HGPS cell (cell line): ENCODE data around the genes NOTCH2NLR and PPIAL4D.

DNA sequence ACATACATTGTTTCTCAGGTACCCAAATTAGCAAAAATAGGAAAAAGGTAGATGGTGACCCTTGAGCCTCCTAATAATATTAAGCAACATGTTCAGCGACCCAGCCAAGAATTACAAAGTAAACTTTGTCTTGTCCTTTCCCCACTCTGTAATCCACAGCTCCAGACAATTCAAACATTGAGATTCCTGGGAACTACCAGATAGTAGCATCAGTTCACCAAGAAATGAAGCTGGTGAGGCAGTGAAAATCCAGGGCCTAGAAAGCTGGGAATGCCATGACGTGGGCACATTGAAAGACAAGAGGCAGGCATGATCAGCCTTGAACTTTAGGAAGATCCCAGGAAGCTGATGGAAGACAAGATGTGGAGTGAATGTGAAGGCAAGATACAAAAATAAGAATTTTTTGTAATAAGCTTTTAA, 11.8 kb downstream of the HAO2 start:
- RRBS, result no CpG with 5 or more reads among the region's 2 CpGs

DNA sequence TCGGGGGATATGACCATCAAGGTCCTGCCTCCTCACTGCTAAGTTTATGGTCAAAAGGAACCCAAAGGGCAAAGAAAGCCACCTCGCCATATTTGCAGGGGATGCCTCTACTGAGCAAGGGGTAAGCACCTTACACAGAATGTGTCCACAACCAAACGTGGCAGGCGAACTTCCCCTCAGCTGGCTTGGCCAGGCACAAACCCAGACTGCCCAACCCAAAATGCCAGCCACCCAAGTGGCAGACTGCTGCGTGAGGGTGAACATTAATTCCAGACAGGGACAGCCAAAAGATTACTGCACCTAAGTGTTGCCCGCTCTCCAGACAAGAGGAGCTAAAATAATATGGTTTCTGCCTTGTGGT, 16.0 kb downstream of the ZNF697 start:
- RRBS, result no CpG with 5 or more reads among the region's 6 CpGs

GRCh38 chr1:119715349-119715924, 3.7 kb downstream of the PHGDH start:
- RRBS, result no CpG with 5 or more reads among the region's 5 CpGs

DNA sequence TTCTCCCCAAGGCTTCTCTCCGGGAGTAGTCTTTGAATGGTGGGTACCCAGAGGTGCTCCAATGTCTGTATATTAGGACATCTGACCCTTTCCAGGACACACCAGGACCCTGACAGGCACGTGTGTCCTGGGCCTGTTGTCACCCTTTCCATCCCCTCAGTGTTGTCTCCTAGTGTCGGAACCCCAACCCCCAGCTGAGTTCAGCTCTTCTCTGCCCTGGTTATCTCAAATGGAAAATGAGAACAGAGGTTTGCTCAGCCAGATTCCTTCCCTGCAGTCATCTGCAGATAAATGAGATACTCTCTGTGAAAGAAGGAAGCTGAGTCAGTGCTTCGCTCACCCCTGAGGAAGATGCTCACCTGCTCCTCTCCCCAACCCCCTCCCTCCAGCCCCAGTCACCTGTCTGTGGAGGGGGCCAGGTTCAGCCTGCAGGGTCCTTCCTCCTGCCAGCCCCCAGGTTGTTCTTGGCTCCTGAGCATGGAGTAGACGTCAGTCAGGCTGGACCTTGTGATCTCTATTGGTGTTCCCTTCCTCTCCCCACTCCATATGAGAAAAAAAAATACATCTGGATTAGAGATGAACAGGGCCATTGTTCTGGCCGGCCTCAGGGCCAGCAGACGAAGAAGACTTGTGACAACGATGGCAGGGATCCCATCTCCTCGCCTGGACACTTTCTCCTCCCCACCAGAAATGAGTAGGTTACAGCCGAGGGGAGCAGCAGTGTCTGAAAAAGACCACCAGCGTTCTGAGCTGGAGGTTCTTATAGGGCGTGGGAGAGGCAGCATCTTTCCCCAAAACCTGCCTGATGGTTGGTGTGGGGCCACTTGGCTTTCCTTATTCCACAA, 20.9 kb downstream of the PHGDH start:
- RRBS, result no CpG with 5 or more reads among the region's 12 CpGs

DNA sequence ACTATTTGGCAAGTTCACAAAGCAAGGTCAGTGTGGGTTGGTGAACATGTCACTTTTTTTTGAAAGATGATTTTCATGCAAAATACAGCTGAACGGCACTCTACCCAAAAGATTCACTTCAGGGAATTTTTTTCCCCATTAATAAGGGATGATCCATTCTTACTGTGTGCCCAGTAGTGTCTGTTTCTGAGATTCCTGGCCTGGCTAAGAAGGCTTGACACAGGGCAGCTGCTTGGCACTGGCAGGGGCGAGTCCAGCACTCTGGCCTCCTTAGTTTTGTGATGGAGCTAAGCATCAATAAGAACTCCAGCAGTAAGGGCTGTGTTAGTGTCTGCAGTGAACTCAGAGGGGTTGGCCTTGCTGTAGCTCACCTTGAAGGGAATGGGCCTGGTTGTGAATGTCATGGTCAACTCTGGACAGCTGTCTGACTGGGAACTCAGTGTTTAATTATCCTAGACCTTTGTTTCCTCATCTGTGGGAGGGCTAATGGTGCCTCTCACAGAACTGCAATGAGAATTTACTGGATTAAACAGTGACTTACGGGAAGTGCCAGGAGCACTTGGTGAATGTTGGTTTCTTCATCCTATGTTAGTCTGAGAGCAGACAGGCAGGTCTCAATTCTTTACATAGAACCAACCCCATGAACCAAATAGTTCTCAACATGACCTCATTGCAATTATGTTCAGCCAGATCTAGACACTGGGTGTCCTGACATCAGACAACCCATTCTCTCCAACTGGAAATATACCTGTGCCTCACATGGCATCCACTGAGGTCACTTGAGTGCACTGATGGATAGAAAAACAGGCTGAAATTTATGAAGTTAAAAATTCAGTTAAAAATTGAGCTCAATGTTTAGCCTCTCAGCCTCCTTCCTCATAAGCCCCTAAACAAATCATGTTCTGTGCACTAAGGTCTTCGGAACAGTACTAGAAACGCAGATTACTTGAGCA, 23.7 kb downstream of the HMGCS2 start:
- RRBS, result no CpG with 5 or more reads among the region's 5 CpGs

GRCh38 chr1:119779204-119779611, 10.5 kb upstream of the HMGCS2 start:
- RRBS, result no CpG with 5 or more reads among the region's 3 CpGs

DNA sequence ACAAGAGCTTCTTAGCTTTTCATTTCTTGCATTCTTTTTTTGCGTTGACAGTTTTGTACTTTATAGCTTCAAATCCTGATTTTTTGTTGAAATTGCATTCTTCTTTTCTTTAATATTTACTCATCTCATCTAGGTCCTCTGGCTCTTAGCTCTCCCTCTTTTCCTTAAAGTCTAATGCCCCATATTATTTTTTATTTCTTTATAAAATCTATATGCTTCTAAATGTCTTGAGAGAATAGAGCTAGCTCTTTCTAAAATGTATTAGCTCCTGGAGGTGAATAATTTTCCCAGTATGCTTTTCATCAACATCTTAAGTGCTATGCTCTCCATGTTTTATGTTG, 17.4 kb downstream of the ADAM30 start:
- RRBS, result no CpG with 5 or more reads among the region's 1 CpG

- RRBS, result 91% methylated on average over 4 of the region's 16 CpGs
These were observed 19.8 kb upstream of the ADAM30 start for GRCh38 chr1:119915754-119916910.

- RRBS, result no CpG with 5 or more reads among the region's 5 CpGs
These were observed 133.4 kb downstream of the NBPF8 start for GRCh38 chr1:120548257-120548694.

GRCh38 chr1:120557085-120557496, 142.3 kb downstream of the NBPF8 start:
- RRBS, result no CpG with 5 or more reads among the region's 7 CpGs

DNA sequence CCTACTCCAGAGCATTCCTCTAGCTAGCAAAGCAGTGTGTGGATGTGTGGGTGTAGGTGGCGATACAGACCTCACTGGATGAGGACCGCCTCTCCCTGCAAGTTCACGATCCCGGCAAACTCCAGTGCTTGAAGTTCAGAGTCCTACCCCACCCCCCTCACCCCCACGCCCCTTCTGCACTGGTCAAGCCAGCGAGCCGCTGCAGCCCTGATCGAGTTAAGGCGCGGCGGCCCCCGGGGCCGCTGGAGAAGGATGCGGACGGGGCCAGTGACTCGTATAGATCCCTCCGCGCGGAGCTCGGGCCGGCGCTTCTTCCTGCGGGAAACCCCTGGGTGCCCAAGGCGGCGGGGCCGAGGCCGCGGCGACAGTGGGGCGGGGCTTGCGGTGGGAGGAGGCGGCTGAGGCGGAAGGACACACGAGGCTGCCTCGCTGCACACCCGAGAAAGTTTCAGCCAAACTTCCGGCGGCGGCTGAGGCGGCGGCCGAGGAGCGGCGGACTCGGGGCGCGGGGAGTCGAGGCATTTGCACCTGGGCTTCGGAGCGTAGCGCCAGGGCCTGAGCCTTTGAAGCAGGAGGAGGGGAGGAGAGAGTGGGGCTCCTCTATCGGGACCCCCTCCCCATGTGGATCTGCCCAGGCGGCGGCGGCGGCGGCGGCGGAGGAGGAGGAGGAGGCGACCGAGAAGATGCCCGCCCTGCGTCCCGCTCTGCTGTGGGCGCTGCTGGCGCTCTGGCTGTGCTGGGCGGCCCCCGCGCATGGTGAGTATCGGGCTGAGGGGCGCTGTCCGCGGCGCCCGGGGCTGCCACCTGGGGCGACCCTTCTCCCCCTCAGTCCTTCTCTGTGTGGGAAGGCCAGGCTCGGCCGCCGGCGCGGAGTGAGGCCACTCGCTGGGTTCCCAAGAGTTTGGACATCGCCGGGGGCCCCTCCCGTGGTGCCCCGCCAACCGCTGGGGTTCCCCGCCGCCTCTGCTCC, at the start of gene NOTCH2NLR:
NOTCH2NLR (plus strand) TSS at position 451 of the 970 bp plus-strand sequence.
- RRBS, result no CpG with 5 or more reads among the region's 89 CpGs

DNA sequence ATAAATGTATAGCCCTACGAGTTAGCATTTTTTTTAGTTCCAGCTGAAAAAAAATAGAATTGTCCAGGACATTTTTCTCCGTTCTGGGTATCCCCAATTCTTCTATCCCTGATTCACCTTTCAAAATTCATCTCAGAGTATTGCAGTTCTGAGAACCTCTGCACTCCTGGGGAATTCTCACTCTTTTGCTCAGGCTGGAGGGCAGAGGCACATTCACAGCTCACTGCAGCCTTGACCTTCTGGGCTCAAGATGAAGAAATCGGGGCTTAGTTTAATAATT, 337.1 kb downstream of the SRGAP2C start:
- RRBS, result no CpG with 5 or more reads among the region's 3 CpGs

DNA sequence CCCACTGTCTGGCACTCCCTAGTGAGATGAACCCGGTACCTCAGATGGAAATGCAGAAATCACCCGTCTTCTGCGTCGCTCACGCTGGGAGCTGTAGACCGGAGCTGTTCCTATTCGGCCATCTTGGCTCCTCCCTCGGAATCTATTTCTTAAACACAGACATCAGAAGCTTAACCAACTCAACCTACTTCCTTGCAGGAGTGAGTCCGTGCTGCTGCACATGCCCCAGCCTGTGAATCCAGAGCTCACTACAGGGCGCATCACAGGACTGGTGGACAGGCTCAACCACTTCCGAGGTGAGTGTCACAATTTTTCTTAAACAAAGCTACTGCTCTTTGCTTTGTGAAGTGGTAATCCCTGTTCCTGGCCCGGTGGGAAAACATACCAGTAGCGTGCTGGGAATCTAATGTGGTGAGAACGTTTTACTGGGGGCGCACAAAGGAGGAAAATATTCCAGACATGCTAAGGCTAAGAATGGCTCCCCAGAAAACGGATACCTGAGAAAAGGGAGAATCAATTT, 353.4 kb downstream of the SRGAP2C start:
- RRBS, result no CpG with 5 or more reads among the region's 16 CpGs

DNA sequence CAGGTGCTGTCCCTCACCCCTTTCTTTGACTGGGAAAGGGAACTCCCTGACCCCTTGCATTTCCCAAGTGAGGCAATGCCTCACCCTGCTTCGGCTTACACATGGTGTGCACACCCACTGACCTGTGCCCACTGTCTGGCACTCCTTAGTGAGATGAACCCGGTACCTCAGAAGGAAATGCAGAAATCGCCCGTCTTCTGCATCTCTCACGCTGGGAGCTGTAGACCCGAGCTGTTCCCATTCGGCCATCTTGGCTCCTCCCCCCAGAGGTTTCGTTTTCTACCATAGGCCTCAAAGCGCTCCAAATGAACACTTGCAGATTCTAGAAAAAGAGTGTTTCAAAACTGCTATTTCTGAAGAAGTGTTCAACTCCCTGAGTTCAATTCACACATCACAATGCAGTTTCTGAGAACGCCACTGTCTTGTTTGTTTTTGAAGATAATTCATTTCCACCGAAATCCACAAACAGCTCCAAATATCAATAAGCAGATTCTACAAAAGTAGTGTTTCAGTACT, 3782.9 kb downstream of the SRGAP2C start:
- RRBS, result no CpG with 5 or more reads among the region's 11 CpGs

- RRBS, result no CpG with 5 or more reads among the region's 3 CpGs
These were observed 156.9 kb downstream of the H3-7 start for GRCh38 chr1:143748928-143749226.

- RRBS, result no CpG with 5 or more reads among the region's 13 CpGs
These were observed 2.6 kb upstream of the FAM72C start for GRCh38 chr1:143974506-143974705.

DNA sequence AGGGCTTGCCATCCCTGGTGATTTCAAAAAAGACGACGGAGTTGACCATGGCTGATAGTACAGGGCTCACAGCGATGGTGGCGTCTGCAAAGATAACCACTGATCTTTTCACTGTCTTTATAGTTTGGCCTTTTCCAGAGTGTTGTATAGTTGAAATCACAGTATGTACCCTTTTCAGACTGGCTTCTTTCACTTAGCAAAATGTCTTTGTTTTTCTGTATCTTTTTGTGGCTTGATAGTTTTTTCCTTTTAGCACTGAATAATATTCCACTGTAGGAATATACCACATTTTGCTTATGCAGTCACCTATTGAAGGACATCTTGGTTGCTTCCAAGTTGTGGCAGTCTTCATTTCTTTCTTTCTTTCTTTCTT, at the start of gene PPIAL4D:
PPIAL4D (minus strand) TSS at position 99 of the 373 bp plus-strand sequence.
- RRBS, result no CpG with 5 or more reads among the region's 4 CpGs

DNA sequence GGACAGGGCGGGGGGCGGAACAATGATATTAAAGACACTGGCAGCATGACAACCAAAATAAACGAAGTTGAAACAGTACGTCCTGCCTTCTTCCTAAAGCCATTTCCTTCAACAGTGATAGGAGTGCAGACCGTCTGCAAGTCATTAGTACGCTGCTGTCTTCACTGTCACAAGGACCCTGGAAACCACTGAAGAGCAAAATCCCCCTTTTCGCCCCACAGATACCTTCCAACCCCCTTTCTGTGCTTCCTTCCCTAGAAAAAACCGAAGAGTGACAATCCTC, 922 bp downstream of the RNF115 start:
- RRBS, result no CpG with 5 or more reads among the region's 8 CpGs

DNA sequence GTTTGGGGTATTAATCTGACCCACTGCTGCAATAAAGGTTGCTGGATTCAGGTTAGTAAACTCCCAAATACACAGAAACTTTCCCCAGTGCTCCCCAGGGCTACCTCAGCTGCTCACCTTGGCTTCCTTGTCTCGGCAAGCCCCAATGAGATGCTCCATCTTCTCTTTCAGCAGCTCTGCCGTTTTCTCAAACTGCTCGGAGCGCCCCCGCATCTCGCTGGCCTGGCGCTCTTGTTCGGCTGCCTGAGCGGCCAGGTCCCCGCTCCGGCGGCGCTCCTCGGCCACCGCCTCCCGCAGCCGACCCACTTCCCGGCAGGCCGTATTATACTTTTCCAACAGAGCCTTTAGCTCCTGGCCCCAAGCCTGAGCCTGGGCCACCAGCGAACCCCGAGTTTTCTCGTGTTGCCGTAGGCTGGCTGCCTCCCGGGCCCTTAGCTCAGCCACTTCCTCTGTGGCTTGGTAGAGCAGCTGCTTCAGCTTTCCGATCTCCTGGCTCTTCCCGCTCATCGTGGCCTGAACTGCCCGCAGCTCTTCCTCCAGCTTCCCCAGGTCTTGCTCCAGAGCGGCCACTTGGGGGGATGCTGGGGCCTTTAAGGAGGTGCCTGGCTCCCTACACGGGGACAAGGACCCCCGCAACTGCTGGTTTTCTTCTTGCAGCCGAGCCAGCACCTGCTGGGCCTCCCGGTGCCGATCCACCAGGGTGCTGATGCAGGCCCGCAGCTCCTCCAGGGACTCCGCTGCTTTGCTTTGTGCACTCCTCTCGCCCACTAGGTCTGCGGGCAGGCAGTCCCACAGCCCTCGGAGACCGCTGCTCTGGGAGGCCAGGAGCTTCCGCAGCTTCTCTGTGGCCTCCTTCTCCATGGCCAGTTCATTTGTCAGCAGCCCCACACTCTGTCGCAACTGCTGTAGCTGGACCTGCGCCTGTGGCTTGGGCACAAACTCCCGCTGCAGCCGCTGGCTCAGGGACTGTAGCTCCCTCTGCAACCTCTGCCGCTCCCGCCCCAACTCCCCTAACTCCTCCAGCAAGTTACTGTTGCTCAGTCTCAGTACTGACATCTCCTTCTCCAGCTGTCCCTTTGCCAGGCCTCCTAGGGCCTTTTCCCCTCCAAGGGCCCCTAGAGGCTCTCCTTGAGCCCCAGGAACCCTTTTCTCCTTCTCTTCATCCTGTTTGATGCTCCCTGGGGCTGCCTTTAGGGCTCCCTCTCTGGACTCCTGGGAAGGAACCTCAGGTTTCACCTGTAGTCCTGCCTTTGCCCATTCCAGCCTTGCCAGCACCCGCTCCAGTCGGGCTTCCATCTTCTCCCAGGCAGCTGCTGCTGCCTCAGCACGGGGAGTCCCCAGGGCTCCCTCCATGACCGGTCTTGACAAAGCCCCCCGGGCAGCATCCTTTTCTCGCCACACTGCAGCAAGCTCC, 13.3 kb downstream of the ANKRD35 start:
- RRBS, result 10% methylated on average over 12 of the region's 53 CpGs